PC-3 (cell line): ENCODE measurements around a stretch of chr1.

DNA sequence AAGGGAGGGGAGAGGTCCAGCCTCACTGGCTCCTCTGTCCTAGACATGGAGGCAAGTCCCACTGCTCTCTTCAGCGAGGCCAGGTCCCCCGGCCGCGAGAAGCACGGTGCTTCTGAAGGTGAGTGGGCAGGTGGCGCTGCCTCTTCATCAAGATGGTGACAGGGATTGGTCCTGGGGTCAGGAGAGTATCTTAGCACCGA is 59.3 kb downstream of the VWA5B1 start:
- RAMPAGE, long total RNA = no peak

DNA sequence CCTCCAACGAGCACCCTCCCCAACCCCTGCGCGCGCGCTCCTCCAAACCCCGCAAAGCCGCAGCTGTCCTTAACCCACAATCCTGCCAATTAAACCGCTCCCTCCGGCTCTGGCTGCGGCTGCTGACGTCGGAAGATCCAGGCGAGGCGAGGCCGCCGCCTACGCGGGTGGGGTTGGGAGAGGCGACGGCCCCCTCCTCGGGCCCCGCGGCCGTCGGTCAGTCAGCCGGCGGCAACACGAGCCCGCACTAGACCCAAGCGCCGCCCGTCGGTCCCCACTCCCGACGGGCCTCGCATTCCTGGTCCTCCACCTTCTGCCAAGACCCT is 75.3 kb downstream of the VWA5B1 start:
- RAMPAGE, long total RNA = no peak

- RAMPAGE, long total RNA = no peak
Observed at GRCh38 chr1:20606334-20606748, 17.4 kb downstream of the CDA start.

DNA sequence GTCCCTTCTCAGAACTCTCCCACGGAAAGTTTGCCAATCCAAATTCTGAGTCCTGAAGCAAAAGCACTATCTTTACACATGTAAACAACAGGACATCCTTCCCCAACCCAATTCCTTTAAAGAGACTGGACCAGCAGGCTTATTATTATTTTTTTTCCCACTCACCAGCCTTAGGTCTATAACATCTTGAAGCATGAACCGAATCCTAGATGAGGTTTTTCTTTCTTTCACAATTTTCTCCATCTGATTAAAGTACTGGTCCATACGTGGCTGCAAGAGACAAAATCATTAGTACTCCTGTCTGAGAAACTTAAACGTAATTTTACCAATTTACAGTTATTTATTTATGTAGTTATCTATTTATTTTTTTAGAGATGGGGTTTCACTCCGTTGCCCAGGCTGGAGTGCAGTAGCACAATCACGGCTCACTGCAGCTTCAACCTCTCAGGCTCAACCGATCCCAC is 75.0 kb upstream of the HP1BP3 start:
- RAMPAGE, long total RNA = no peak

DNA sequence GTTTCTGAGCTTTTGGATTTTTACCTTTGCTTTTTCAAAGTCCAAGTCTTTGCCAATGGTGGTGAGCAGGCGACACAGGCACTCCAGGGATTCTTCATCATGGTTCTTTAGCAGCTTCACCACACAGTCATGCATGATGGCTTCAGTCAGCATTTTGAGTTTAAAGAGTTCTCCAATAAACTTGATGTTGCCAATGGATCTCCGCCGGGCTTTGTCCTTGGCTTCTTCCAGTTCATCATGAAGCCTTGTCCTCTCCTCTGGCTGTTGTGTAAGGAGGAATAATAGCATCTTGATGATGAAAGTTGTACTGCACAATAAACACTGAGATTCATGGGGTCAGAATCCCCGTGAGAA is 77.3 kb upstream of the HP1BP3 start:
- RAMPAGE, long total RNA = no peak

- RAMPAGE, long total RNA = no peak
Observed at GRCh38 chr1:20885969-20886424, 98.9 kb upstream of the HP1BP3 start.

GRCh38 chr1:20950733-20951276 is 163.7 kb upstream of the HP1BP3 start:
- RAMPAGE, long total RNA = no peak

- RAMPAGE, long total RNA = no peak
Observed at GRCh38 chr1:21013547-21014078, 163.1 kb downstream of the EIF4G3 start.

- RAMPAGE, long total RNA = no peak
Observed at GRCh38 chr1:21140698-21142079, 35.5 kb downstream of the EIF4G3 start.

- RAMPAGE, long total RNA = no peak
Observed at GRCh38 chr1:21175343-21175649, 1.4 kb downstream of the EIF4G3 start.

DNA sequence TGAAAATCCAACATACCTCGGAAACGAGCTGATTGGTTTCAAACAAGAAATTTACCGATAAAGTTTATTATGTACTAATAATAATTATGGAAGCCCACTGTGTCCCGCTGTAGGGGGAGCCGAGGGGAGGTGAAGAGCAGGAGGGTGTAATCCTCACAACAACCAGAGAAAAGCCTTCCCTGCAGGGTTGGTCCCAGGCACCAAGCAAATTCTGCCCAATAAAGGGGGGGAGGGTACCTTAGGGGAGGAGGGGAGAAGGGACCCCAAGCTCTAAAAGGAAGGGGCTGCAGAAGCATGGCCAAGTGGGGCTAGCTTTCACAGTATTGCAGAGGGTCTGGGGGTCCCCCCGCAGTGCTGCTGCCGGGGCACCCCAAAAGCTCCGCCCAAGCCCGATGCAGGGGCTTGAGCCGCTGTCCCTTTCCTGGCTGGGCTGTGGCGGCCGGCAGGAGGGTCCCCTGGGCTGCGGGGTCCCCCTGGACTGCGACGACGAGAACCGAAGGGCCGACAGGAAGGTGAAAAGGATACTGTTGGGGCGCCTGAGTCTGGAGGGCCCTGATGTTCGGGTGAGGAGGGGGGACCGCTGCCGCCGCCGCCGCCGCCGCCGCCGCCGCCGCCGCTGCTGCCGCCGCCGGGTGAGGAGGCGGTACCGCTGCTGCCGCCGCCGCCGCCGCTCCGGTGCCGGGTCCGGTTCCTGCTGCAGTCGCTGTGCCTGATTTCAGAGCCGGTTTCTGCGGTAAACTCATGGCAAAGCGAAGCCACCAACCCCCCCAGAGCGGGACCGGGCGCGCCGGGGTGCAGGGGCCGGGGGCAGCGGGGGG is 838 bp downstream of the EIF4G3 start:
- RAMPAGE, long total RNA = no peak

- RAMPAGE, long total RNA = no peak
Observed at GRCh38 chr1:21261589-21262249, 28.5 kb downstream of the ECE1 start.

- RAMPAGE, long total RNA = no peak
Observed at GRCh38 chr1:21269422-21270130, 20.7 kb downstream of the ECE1 start.

DNA sequence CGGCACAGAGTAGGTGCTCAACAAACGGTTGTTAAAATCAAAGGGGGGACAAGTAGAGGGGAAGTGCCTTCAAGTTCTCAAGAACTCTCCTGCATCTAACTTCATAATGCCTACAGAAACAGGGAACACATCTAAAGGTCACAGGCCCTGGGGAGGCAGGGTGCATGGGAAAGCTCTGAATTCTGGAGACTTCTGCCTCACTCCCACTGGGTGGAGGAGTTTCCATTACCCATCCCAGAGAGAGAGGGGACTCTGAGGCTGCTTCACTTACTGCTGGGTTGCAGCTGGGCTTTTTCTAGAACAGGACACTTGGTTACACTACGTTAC is 2.4 kb upstream of the ECE1 start:
- RAMPAGE, long total RNA = no peak

GRCh38 chr1:21330541-21331064 is 40.3 kb upstream of the ECE1 start:
- RAMPAGE, long total RNA = no peak

- RAMPAGE, long total RNA = no peak
Observed at GRCh38 chr1:21335068-21335636, 44.9 kb upstream of the ECE1 start.

- RAMPAGE, long total RNA = no peak
Observed at GRCh38 chr1:21345029-21345415, 54.8 kb upstream of the ECE1 start.

GRCh38 chr1:21440735-21441158 is 810 bp downstream of the NBPF3 start:
- RAMPAGE, long total RNA = no peak

DNA sequence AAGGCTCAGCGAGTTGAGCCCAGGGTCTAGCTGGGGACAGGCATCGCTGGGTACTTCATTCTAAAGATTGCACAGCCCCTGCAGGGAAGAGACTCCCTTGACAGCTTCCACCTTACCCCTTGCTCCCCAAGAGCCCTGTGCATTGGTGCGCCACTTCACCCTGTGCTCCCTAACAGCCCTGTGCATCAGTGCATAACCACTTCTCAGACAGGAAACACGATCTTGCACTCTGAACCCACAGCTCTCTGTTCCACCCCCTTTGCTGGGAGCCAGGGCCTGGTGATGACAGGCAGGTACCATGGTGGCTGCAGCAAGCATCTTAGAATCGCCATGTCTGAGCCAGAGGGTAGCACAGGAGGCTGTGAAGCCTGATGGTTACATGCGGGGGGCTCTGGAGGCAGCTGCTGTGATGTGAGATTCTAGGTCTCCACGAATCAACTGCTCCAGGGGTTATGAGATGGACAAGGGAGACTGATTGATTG is 5.0 kb downstream of the ALPL start:
- RAMPAGE, long total RNA = no peak

- RAMPAGE, long total RNA = no peak
Observed at GRCh38 chr1:21546342-21546559, 37.0 kb downstream of the ALPL start.